Daoy (cell line): ENCODE measurements around a stretch of chr6.

DNA sequence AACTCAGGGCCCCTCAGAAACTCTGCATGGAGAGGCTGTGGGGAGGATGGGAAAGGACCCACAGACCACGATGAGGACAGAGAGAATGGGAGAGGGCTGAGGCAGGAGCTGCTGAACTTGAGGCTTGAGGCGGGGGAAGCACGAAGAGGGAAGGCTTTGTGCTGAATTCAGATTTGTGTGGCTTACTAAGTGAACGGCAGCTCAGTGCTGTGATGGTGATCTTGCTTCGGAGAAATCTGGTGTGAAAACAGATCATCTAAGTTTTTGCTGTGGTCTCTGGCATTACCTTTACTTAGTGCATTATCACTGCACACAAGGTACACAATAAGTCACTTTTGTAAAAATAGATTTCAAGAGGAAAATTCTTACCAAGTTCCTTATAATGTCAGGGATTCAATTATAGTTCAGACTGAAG, 10.9 kb upstream of the QKI start:
- RAMPAGE, long total RNA = no peak

- RAMPAGE, long total RNA = no peak
Observed at GRCh38 chr6:163417665-163418072, 3.2 kb downstream of the QKI start.

- RAMPAGE, long total RNA = no peak
Observed at GRCh38 chr6:163424081-163424769, 9.7 kb downstream of the QKI start.

- RAMPAGE, long total RNA = no peak
Observed at GRCh38 chr6:163475429-163476030, 61.0 kb downstream of the QKI start.

DNA sequence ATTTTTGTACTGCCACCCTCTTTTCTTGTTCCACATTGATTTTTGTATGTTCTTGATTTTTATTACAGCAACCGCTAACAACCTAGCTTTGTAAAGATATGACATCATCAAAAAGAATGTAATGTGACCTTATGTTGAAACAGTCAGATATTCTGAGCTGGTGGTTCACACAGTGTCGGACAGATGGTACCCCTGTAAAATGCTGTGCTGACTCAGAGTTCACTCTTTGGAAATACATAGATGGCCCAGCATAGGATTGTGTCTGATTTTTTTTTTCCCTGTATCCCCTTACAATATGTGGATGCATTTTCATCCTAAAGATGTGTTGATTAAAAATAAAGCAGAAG, 119.0 kb downstream of the QKI start:
- RAMPAGE, long total RNA = no peak

- RAMPAGE, long total RNA = no peak
Observed at GRCh38 chr6:163548522-163549293, 134.2 kb downstream of the QKI start.

GRCh38 chr6:163667697-163668132, 253.2 kb downstream of the QKI start:
- RAMPAGE, long total RNA = no peak

DNA sequence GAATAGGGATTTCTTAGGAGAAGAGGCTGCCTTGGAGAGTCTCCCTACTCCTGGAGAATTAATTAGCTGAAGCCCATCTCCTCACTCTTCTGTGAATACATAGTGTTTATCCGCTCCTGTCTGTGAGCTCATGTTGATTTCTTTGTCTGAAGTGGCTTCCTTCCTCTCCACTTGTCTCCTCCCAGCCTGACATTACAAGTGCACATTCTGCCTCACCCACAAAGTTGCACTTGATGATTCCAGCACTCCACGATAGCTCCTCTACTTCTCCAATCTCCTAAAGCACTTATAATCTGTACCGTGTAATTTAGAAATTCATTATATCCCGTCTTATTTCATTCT, 287.2 kb downstream of the QKI start:
- RAMPAGE, long total RNA = no peak

- RAMPAGE, long total RNA = no peak
Observed at GRCh38 chr6:163985779-163986183, 571.3 kb downstream of the QKI start.

DNA sequence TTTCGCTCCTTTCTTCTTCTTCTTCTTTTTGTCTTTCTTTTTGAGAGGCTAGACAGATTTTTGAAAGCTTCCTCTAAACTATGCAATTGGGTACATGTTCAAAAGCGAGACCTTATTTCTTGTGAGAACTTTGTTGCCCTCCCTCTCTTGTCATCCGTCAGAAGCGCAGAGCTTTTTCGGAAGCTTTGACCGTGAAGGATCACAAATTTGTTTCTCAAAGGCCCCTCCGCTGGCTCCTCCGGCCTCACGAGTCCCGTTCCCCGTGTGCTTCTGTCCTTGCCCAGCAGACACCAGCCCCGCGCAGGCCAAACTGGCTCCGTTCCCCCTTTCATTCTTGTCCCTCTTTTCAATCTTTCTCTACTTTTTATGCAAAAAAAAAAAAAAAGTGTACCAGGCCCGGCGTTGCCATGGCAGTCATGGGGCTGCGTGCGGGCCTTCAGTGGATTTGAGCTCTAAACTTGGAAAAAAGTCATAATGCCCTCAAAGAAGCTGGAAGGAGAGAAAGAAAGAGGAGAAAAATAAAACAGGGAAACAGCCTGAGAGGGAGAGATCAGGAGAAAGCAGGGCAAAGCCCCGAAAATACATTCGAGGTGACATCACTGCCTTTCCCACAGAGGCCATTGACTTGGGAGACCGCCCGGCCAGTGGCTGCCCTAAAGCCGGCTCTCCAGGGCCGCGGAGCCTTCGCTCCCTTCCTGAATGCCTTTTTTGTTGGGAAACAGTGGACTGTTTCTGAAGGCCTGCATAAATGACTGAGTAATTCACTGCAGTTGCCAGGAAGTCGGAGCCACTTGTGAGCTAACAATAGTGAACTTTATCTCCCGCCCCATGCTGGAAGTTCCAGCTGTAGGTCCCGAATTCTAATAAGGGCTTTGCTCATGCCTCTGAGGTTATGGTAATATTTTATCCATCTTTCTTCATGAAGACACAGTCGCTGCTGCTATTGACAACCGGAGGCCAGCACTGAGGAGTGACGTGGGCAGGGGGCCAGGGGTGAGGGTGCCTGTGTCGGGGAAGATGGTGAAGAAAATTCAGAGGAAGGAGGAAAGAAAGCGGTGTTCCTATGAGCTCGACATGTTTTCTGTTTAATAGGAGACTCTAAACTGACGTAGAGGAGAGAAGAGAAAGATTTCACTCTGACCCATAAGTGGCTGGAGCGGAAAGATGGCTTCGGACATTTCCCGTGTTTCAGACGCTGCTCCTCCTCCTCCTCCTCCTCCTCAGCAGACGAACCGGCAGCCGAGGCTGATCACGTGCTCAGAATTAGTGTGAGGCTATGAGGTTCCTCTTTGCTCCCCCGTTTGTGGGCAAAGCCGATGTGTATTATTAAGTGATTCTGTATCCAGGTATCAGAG, 670.9 kb downstream of the QKI start:
- RAMPAGE, long total RNA = no peak

DNA sequence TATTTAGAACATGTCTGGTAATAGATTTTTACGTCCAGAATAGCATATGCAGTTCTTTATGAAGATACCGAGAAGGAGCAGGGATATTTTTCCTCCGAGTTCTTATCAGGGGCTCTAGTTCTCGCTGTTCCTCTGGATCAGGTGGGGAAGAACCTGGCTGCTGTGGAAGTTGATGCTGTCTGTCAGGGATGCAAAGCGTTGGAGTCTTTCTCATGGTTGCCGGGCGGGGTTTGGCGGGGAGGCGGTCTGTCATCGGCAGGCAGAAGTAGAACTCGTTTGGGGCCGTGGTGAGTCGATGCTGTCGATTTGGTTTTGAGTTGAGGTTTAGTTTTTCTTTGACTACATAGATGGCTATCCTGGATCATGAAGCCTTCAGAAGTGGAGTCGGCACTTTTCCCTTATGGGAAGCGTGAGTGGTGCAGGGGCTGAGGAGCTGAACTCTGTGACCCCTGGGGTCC, 691.2 kb downstream of the QKI start:
- RAMPAGE, long total RNA = no peak

- RAMPAGE, long total RNA = no peak
Observed at GRCh38 chr6:164440251-164440598, 869.2 kb downstream of the C6orf118 start.

- RAMPAGE, long total RNA = no peak
Observed at GRCh38 chr6:164876831-164877123, 432.6 kb downstream of the C6orf118 start.

GRCh38 chr6:165605182-165605798, 57.8 kb downstream of the PDE10A start:
- RAMPAGE, long total RNA = no peak

DNA sequence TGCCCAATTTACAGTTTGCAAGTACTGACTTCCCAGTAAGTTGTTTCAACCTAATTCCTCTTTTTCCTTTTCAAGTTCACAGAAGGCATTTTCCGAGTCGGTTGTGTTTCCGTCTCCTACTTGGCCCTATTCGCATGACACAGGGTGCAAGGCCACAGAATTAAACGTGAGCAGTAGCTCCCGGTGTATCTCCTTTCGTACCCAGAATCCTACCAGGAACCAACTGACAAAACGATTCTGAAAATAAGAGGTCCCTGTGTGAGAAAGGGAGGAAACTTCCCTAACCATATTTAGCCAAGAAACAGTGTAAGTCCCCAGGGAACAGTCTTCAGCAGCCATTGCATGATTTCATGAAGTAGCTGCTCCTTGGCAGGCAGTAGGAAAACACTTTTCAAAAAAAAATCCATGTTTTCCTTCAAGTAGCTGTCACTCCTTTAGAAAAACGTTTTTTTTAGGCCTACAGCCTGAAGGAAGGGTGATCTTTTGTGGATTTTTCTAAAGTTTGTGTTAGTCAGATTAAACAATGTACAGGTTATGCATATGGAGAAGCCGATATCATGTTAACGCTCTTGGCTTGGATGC, 46.9 kb downstream of the PDE10A start:
- RAMPAGE, long total RNA = no peak

DNA sequence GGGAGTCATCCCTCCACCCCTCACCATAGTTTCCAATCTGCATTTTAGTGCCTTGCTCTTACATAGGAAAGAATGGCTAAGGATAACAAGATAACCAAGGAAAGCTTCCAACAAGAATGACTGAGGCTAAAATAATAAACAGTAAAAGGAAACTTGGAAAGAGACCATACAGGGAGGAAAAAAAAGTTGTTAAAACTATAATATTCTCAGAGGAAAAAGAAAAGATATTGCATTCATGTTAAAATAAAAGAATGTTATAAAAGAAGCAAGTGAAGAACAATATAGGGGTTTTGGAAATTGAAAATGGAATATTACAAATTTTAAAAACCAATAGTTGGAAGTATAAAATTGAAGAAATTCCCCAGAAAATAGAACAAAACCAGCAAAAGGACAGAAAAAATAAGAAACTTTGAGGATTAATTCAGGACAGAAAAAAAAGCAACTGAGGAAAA, 55.7 kb upstream of the PDE10A start:
- RAMPAGE, long total RNA = no peak

- RAMPAGE, long total RNA = no peak
Observed at GRCh38 chr6:165752860-165753125, 89.8 kb upstream of the PDE10A start.

GRCh38 chr6:165834555-165835380, 171.7 kb upstream of the PDE10A start:
- RAMPAGE, long total RNA = no peak

GRCh38 chr6:165987586-165988731, 179.7 kb downstream of the TBXT start:
- RAMPAGE, long total RNA = no peak

DNA sequence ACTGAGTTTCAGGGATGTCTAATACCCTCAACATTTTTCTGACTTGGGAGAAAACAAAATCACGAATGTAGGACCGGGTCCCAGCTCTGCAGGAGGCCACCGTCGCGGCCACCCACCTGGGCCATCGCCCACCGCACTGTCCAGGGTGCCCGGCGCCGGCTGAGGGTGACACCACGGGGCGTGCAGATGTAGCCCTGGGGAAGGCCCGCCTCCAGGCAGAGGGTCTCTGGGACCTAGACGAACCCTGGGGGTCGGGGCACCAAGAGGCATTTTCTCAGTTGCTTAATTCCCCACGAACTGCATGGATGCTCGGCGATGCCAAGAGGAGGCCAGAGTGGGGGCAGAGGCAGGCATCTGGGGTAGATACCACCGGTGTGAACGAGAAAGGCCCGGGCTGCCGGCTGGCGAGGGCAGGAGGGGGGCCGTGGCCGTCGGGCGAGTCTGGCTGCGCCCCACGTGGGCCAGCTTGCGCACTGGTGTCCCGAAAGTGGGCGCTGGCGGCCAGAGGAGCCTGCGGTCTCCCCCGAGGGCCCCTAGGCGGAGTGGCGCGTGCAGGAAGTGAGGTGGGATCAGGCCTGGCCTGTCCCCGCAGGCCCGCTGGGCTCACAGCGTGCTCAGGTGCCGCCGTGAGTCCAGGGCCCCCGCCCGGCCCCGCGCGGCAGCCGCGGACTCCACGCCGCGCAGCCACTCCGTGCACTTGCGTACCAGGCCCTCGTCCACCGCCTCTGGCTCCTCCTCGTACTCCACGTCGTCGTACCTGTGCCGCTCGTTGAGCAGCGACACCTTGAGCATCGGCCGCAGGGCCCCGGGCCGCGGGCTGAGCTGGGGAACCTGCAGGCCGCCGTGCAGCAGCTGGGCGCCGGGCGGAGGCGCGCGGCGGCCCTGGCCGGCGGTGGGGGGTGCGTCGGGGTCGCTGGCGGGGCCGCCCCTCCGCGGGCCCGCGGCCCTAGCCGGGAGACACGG, 1.3 kb downstream of the PRR18 start:
- RAMPAGE, long total RNA = no peak